ENCODE measurements around a stretch of chr2.

- PRO-cap = bidirectional peak, plus-strand start at chr2:84898702, minus-strand start at chr2:84898540
- RRBS, 2 experiments = no CpG with 5 or more reads among the region's 3 CpGs
Measured at GRCh38 chr2:84897933-84898903, 7.2 kb upstream of the TMSB10 start.

DNA sequence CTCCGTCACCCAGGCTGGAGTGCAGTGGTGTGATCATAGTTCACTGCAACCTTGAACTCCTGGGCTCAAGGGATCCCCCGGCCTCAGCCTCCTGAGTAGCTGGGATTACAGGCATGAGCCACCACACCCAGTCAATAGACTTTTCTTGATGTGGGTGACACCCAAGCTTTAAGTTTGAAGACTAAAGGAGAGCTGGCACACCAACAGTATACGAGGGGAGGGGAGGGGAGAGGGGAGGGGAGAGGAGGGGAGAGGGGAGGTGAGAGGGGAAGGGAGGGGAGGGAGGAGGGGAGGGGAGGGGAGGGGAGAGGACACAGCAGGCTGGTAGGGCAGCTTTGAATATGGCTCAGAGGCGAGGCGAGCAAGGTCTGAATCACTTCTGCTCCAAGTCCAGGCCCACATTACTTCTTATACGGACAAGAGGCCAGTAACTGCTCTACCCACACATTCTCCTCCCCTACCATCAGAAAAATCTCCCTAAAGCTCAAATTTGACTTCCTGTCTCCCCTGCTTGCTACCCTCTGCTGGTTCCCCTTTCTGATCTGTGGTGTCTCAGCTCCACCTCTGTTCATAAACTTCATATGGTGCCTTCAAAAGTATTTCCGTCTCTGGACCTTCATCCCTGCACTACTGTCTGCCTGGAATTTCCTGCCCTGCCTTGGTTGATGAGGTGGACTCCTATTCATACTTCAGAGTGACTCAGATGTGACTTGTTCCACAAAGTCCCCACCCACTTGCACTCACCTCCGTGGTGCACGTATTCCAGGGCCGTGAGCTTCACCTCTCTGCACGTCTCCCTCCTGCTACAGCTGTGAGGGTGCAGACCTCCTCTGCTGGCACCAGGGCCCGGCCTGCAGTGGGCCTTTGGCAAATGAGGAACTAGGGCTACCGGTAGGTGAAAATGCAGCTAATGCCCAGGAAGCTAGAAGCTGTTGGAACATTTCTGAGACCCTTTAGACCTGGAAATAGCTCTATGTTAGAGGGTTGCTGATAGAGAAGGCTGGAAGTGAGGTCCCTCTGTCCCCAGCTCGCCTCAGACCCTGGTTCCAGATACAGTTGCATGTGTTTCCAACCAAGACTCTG, 24.7 kb upstream of the KCMF1 start:
- PRO-cap = unidirectional peak, minus-strand start at position 632 of the sequence
- RRBS, 2 experiments = 33 to 64% methylated on average over 1 of the region's 14 CpGs

- PRO-cap = no peak
- RRBS, 2 experiments = no CpG with 5 or more reads among the region's 7 CpGs
Measured at GRCh38 chr2:85155129-85155440, 21.9 kb downstream of the TCF7L1 start.

DNA sequence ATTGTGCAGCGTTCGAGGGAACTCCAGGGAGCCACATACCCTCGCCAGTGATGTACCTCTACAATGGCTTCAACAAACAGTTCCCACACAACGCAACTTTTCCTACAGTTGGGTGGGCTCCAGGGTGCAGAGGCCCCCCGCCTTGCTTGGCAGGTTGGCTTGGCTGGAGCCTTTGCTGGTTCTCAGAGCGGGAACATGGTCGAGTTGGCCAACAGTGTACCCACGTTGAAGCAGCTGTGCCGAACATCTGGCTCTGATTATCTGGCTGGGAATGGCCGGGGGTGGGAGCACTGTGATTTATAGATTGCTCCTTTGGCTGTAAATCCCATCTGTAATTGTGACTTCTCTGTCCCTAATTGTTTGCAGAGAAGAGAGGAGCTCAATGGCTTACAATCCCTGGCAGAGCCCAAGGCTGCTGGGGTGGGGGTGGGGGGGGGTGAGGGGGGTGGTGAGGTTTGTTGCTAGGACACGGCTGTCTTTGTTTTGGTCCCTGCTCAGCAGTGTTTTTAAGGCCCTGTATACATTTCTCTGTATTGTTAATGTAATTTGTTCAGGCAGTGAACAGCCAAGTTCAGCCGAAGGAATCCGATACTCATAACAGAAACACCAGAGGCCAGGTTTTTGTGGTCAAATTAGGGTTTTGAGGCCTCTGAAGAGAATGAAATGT, 82.3 kb downstream of the TCF7L1 start:
- PRO-cap = no peak
- RRBS, 2 experiments = no CpG with 5 or more reads among the region's 13 CpGs

DNA sequence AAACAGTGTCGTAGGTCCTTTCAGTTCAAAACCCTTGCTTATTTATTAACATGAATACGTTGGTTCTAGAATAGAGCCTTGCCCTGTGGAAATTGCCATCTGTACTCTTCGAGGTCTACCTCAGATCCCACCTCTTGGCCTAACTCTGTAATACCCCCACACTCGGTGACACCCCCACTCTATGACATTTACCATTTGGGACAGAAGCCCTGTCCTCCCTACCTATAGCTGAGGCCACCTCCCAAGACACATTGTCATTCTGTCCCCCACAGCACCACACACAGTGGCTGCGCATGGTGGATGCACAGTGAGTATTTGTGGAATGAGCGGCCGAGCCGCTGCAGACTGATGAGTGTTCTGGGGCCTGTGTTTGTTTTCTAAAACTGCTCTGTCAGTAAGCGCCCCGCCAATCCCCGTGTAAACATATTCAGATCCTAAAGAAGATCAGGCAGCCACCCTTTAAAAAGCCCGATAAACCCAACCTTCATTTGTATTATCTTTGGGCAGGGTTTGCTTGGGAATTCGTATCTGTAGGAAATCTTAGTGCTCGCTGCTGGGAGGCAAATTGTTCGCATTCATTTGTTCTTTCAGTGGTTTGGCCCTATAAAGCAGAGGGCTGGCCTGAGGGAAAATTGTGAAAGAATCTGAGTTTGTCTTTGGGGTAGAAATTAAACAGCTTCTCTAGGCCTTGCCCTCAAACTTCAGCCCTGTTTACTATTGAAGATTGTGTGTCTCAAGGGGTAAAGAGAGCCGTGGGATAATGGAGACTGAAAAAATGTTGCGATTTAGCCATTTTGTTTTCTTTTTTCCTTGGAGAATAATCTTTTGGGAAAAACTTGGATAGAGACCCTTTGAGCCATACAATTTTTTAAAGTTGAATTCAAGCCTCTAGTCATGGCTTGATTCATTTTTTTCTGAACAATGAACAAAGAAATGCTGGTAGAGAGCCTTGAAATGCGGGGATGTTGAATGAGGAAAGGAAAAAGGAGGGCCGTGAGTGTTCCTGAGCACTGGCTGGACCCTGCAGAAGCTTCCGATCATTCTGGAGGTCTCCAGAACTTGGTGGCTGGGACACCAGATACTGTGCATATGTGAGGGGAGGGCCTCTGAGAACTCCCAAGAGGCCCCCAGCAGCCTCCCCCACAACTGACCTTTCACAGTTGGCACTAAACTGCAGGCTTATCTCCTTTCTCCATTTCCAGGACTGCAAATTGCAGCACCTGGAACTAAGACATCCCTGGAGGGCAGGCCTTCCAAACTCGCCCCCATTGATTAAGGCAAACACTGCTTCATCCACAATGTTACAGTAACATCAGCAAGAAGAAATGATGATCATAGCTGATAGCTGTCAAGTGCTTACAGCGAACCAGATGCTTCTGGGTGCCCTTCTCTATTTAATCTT, 68.4 kb downstream of the TGOLN2 start:
- PRO-cap = no peak
- RRBS, 2 experiments = no CpG with 5 or more reads among the region's 22 CpGs

DNA sequence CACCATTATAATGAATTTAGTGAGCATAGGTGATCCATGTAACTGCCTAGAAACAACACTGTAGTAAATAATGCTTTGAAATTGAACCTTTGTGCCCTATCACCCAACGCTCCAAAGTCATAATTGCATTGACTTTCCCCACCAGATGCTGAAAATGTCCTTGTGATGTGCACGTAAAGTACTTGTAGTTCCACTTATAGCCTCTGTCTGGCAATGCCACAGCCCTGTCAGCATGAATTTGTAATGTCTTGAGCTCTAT, 4.9 kb downstream of the MAT2A start:
- PRO-cap = no peak
- RRBS, 2 experiments = no CpG with 5 or more reads among the region's 2 CpGs

GRCh38 chr2:85564156-85564430, 2.8 kb upstream of the GGCX start:
- PRO-cap = no peak
- RRBS, 2 experiments = no CpG with 5 or more reads among the region's 1 CpG

GRCh38 chr2:85585708-85586229, 1.5 kb downstream of the VAMP5 start:
- PRO-cap = no peak
- RRBS, 2 experiments = no CpG with 5 or more reads among the region's 3 CpGs

GRCh38 chr2:85595863-85596353, 363 bp downstream of the RNF181 start:
- PRO-cap = no peak
- RRBS, 2 experiments = no CpG with 5 or more reads among the region's 17 CpGs

GRCh38 chr2:85603269-85603573, 723 bp upstream of the TMEM150A start:
- PRO-cap = no peak
- RRBS, 2 experiments = no CpG with 5 or more reads among the region's 4 CpGs

GRCh38 chr2:85648138-85648638, 19.8 kb downstream of the SFTPB start:
- PRO-cap = no peak
- RRBS, 2 experiments = no CpG with 5 or more reads among the region's 9 CpGs

- PRO-cap = no peak
- RRBS, 2 experiments = no CpG with 5 or more reads among the region's 4 CpGs
Measured at GRCh38 chr2:85648835-85649609, 19.0 kb downstream of the SFTPB start.

- PRO-cap = no peak
Measured at GRCh38 chr2:85723933-85724327, 29.8 kb downstream of the GNLY start.

DNA sequence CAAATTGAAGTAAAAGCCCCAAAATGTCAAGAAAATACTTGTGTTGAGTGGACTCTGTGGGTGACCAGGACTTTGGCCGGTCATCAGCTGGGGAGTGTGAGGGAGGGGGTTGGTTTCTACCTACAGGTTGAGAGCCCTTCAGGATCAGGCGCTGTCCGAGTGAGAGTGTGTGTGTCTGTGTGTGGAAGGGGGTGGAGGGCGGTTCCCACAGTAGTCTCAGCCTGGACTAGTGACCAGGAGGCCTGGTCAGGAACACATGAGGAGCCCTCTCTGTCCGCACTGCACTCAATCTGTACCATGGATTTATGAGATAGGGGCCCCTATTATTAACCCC, 34.2 kb downstream of the ATOH8 start:
- PRO-cap = no peak
- RRBS, 2 experiments = no CpG with 5 or more reads among the region's 5 CpGs

DNA sequence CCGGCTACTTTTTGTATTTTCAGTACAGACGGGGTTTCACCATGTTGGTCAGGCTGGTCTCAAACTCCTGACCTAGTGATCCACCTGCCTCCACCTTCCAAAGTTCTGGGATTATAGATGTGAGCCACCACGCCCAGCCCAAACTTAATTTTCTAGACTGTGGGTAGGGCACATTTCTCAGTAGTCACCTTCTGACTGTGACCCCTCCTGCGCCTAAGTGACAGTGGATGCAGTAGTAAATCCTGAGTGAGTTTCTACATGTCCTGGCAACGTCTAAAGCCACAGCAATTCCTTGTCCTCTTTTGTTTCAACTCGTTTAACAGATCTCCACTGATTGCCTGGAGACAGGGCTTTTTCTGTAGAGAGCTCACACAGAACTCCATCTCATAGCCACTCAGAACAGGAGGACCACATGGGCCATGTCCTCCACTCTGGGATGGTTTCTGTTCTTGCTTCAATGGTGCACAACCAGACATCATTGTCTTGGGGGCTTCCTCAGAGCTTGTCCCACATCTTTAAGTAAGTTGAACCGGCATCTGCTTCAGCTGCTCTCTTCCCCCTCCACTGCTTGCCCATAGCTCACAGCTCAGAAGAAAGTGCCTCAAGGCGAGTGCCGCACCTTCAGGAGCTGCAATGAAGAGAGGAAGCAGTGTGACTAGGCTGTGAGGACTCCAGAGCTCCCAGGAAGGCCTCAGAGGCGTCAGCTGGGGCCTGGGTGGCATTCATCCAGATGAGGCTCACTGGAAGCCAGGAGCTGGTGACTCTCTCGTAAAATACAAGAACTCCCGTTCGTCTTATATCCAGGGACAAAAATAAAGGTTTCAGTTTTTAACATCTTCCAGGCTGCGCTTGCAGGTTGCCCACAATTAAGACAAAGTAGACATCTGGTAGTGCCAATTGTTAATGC, 37.5 kb downstream of the ST3GAL5 start:
- PRO-cap = no peak
- RRBS, 2 experiments = no CpG with 5 or more reads among the region's 14 CpGs

GRCh38 chr2:86035729-86036298, 69.9 kb downstream of the POLR1A start:
- PRO-cap = no peak
- RRBS, 2 experiments = no CpG with 5 or more reads among the region's 8 CpGs

- PRO-cap = no peak
- RRBS, 2 experiments = no CpG with 5 or more reads among the region's 3 CpGs
Measured at GRCh38 chr2:86039508-86039828, 66.2 kb downstream of the POLR1A start.

DNA sequence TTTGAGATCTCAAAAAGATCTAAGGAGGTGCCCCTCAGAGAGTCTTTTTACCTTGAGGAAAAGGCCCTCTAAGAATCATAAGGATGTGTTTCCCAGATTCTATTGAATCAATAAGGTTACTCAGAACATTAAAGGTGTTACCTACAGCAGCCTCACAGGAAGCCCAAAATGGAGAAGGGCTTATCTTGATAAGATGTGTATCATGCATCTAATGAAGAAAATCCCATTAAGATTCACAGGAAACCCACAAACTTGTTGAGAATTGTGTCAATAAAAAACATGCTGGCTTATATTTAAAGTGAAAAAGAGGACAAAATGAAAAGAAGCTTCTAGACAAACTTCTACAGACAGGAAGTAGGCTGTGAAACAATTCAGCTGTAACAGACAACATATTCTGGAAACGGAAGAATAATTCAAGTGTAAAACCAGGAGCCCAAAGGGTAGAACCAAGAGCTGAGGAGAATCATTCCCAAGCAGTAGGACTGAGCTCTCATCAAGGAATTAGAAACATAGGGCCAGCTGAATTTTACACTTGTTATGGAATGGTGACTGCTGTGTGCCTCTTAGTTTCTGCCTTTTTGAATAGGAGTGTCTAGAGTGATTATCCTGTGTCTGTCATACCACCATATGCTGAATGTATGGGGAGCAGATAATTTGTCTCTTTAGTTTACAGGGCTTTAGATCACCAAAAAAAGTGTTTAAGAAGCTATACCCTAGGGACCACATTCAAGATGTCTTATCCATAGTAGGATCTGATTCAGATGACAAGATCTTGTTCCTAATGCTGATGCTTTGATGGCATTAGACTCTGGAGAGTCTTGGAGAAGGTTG, 9.6 kb downstream of the IMMT start:
- PRO-cap = no peak
- RRBS, 2 experiments = no CpG with 5 or more reads among the region's 1 CpG

- PRO-cap = no peak
- RRBS, 2 experiments = no CpG with 5 or more reads among the region's 11 CpGs
Measured at GRCh38 chr2:86215301-86216338, 16.4 kb downstream of the MRPL35 start.

DNA sequence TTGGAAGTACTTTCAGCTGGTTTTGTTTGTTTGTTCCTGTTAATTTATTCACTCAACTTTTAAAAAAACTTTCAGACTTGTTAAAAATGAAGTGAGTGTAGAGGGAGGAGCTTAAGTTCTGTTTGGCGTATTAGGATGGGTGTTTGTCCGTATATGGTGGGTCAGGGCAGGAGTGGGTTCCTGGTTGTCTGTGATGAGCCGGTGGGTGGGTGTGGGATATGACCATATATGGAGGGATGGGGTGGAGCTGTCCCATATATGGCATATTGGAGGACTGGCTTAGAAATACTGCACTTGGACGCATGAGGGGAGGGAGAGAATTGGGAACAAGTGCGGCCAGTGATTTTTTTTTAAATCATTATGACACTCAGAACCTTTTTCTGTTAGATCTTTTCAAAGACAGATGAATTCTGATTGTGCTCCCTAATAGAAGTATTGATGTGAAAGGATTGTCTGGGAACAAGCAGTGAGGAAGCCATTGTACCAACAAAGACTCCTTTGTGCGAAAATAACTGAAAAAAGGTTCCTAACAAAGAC, 1.5 kb downstream of the KDM3A start:
- PRO-cap = no peak
- RRBS, 2 experiments = no CpG with 5 or more reads among the region's 6 CpGs

Measured in astrocyte (in vitro differentiated cells and primary cell).